GM23248 (cell line): ENCODE results near the genes MED17 and SRSF8.

- RAMPAGE, long total RNA, result no peak
Measured at GRCh38 chr11:93526439-93527235, 16.6 kb downstream of the SMCO4 start.

- RAMPAGE, long total RNA, result no peak
Measured at GRCh38 chr11:93667482-93667934, 6.0 kb downstream of the CEP295 start.

- RAMPAGE, long total RNA, result no peak
Measured at GRCh38 chr11:93735691-93736703, 5.3 kb downstream of the TAF1D start.

DNA sequence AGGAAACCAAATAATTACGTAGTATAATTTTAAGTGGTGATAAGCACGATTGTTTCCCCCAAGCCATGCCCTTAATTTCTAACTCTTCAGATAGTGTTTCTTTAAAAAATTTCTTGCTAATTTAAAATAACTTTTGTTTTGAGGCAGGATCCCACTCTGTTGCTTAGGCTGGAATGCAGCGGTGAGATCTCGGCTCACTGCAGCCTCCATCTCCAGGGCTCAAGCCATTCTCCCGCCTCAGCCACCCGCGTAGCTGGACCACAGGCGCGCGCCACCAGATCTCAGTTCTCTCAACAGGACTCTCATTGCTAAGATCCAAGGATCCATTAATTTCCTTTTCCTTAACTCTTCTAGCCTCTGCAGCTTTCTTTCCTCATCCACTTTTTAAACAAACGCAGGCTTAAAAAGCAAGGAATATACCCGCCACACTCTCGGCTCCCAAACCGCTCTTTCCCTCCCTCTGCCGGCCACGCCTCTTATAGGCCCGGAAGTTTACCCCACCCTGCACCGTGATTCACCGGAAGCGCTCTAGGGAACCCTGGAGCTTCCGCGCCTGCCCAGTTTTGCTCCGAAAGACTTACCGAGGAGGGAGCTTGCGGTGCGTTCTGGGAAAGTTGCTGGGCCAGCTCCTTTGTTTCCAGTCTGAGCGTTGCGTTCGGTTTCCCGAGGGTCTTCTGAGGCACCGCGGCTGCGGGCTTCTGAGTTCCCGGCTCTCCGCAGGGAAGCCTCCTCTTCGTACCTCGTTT, at the start of gene MED17:
MED17 (plus strand) TSS at position 560 of the 746 bp plus-strand sequence.
- RAMPAGE, long total RNA, result no peak

GRCh38 chr11:94118980-94119280, 9.7 kb upstream of the PANX1 start:
- RAMPAGE, long total RNA, result no peak

GRCh38 chr11:94500586-94501099, 6.9 kb downstream of the ANKRD49 start:
- RAMPAGE, long total RNA, result no peak

DNA sequence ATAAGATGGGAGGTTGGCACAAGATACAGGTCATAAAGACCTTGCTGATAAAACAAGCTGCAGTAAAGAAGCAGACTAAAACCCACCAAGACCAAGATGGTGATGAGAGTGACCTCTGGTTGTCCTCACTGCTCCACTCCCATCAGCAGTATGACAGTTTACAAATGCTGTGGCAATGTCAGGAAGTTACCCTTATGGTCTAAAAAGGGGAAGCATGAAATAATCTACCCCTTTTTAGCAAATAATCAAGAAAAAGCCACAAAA, 8.8 kb upstream of the PIWIL4 start:
- RAMPAGE, long total RNA, result no peak

DNA sequence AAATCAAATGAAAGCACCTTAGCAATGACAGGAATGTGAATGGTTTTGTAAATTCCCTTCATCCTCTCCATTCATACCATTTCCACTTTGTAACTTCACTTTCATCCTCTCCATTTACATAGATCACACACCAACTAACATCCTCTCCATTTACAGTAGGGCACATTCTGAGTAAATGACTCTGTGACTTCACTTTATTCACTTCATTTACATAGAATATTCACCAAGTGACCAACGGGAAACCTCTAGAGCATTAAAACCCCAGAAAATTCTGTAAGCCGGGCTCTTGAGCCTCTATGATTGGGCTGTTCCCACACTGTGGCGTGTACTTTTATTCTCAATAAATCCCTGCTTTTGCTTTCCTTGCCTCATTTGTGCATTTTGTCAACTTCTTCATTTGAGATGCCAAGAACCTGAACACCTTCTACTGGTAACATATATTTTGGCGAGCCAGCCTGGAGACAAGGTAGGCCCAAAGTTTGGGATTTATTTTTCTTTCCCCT, 83.0 kb downstream of the PIWIL4 start:
- RAMPAGE, long total RNA, result no peak

GRCh38 chr11:94768672-94769262, 611 bp downstream of the AMOTL1 start:
- RAMPAGE, long total RNA, result no peak

GRCh38 chr11:94933122-94933640, 40.2 kb downstream of the CWC15 start:
- RAMPAGE, long total RNA, result no peak

- RAMPAGE, long total RNA, result no peak
Measured at GRCh38 chr11:95066584-95067305, at the start of gene SRSF8. SRSF8 (plus strand) TSS chr11:95066919.

GRCh38 chr11:95080971-95082133, 8.3 kb upstream of the ENDOD1 start:
- RAMPAGE, long total RNA, result no peak

- RAMPAGE, long total RNA, result no peak
Measured at GRCh38 chr11:95229090-95229370, 2.0 kb downstream of the SESN3 start.

- RAMPAGE, long total RNA, result no peak
Measured at GRCh38 chr11:95229835-95230540, 1.0 kb downstream of the SESN3 start.

DNA sequence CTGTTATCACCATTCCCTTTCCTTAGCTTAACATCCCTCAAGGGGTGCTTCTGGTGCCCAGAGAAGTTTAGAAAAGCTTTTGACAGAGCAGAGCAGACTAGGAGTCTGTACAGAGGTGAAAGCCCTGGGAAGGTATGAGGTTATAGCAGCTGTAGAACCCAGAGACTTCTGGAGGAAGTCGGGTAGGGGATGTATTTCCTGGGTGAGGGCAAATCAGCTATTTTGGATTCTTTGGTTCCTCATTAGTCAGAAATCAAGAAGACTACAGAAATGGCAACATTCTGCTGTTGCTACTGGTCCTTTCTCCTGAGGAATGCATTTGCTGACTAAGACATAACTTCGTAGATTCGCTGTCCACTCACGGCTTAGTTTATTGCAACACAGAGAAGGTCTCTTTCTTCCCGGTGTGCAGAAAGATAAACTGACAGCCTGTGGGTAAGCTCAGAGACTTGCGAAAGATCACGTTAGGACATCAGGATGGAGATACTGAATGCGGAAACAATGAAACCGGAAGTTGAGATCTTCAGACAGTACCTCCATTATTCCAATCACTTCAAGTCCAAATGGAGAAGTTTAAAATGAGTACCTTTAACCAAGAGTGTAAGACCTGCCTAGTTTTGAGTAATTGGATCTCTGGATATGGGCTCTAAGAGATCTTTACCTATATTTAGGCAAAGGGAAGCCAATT, 25.4 kb upstream of the SESN3 start:
- RAMPAGE, long total RNA, result no peak

DNA sequence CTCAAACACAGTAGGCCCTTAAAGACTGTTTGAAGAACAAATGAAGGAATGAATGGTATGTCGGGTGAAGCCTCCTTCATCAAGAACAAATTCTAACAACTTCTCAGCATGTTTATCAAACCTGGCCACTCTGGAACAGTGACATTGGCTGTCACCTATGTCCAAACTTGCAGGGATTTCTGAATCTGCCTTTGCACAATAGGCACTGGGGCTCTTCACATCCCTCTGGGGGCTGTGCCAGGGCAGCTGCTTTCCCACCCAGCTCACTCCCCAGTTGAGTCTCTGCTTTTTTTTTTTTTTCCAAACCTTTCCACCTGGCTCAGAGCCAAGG, 107.2 kb upstream of the SESN3 start:
- RAMPAGE, long total RNA, result no peak

- RAMPAGE, long total RNA, result no peak
Measured at GRCh38 chr11:95508109-95508602, 277.2 kb upstream of the SESN3 start.

DNA sequence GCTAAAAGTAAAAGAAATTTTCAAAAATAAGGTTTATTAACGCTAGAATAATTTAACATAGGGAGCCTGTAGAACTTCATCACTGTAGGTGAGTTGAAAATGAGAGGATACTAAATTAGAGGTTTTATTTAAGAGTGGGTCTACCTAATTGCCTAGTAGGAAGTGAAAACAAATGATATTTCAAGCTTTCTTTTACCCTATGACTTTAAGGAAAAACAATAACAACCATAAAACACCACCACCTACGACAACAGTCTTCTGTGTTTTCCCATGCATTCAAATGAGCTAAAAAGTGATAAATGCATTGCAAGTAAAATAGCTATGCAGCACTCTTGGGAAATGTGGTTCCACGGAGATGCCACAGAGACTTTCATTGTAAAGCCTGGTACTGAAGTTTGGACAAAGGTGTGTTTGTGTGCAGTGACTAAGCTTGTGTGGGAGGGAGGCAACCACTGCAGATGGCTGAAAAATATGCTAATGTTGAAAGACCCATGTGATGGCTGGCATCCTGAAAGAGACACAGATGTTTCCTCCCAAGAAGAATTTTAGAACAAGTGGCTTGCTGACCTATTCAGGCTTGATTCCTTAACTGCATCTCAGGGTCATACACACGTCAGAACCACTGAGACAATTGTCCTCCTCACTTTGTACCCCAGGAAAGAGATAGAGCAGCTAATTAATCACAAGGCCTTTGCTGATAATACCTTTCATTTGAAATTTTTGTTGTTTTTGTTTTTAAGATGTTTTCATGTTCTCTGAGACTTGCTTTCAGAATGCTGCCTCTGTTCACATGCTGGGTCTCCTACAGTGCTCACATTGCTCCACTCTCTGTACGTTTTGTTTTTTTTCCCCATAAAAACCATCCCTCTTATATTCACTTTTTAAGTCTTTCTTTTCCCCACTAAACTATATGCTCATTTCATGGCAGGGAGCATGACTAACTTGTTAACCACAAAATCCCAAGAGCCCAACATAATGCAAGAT, 73.8 kb downstream of the FAM76B start:
- RAMPAGE, long total RNA, result no peak

- RAMPAGE, long total RNA, result no peak
Measured at GRCh38 chr11:95785957-95786741, 3.4 kb downstream of the FAM76B start.

GRCh38 chr11:95900754-95901205, 23.1 kb downstream of the MTMR2 start:
- RAMPAGE, long total RNA, result no peak